ENCODE measurements around a stretch of chr11.

- PRO-cap, result no peak
Observed at GRCh38 chr11:125951641-125952454, 6.0 kb downstream of the VSIG10L2 start.

GRCh38 chr11:125958007-125958856, 12.4 kb downstream of the VSIG10L2 start:
- PRO-cap, result no peak

- PRO-cap, result no peak
Observed at GRCh38 chr11:126060616-126061464, 1.8 kb downstream of the CDON start.

- PRO-cap, result no peak
Observed at GRCh38 chr11:126061661-126061953, 1.1 kb downstream of the CDON start.

DNA sequence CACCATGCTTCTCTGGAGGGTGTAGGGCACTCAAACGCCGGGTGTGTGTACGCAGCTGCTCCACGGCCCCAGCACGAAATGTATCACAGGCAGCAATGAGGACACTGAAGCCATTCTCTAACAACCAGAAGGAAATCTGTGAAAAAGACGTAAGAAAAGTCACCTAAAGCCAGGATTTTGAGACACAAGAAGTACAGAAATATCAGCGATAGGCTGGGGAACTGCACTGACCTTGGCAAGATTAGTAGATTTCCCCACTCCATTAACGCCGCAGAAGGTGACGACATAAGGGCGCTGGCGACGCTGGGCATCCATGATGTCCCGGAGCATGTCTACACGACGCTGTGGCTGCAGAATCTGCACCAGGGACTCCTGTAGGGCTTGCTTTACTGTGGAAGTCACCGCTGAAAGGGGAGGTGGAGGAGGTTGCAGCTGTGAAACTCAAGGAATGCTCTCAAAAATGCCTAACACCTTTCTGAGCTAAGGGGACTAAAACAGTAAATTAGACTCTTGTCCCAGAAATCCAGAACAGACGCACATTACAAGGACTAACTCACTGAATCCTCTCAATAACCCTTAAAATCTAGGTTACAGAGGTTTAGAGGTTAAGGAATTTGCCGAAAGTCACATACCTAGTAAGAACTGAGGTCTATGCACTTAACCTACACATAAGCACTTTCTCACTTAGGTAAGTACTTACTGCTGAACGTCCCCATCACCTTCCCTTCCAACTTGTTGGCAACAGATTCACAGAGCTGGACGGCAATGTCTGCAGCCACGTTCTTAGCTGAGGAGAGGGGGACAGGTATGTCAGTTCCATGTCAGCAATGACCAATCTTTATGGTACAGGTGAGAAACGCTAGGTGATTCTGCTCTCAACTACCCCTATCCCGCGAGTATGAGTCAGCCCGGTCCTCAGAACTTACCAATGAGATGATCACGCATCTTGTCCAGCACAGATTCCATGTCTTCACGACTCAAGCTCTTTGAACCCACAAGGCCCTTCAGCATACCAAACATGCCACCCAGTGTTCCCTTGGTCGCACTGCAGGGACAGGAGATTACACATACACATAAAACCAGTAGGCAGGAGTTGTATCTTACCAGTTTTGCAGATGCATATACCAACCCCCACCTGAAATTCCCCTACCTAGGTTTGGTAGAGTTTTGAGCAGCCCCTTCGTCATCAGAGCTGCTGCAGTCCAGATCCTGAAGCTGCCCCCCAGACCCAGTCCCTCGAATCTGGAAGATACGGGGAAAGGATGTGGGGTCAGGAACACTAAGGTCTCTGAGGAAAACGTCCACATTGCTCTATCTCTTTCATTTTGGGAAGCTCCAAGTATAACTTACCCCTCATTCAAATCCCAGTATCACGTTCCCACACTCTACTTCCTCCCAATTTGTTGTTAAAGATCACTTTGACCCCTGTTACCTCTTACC, 3.1 kb downstream of the SRPRA start:
- PRO-cap, result no peak

DNA sequence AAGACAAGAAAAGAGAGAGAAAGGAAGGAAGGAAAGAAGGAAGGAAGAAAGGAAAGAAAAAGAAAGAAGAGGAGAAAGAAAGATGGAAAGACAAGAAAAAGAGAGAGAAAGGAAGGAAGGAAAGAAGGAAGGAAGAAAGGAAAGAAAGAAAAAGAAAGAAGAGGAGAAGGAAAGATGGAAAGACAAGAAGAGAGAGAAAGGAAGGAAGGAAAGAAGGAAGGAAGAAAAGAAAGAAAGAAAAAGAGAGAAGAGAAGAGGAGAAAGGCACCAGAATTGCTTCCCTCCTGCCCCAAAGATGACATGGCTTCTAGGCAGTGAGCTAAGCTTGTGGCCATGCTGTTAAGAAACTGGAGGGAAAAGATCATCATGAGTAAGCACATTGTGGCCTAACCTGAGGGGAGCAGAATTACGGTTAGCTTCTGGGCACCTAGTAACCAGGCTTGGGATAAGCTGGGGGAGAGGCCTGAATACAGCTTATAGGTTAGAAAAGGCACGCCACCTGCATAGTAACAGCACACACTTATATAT, 2.3 kb upstream of the ST3GAL4 start:
- PRO-cap, result no peak

DNA sequence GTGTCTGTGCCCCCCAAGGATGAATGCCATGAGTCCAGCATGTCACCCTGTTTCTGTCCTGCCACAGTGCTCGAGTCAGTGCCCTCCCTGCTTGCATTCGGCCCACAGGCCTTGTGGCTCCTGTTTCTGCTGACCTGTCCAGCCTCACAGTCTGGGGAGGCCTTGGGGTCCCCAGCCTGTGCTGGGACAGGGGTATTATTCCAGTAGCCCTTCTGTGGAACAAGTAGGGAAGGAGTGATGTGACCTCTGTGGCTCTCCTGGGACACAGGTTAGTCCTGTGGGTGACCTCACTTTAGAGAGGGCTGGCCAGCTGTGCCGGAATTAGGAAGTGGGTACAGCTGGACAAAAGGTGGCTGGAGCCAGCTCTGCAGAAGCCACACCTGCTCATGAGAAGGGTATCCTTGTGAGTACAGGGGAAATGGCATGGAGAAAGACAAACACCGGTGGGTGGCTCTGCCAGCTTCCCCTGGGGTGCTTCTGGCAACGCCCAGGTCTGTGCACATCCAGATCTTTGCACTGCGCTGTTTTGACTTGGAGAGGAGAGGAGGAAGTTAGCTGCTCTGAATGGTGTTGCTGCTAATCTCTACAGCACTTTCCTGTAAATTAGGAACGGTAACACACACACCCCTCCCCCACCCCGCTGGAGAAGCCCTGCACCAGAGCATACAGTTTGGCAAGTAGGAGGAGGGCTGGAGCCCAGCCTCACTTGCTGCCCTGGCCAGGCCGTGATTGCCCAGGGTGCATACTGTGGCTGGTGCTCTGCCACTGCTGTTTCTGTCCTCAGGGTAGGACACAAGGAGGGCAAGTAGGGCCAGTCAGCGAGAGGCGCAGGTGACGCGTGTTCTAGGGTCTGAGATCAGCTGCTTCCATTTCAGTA, 31.0 kb downstream of the ST3GAL4 start:
- PRO-cap, result no peak

GRCh38 chr11:126423548-126424284, 68.2 kb downstream of the ST3GAL4 start:
- PRO-cap, result no peak

GRCh38 chr11:126628623-126629052, 273.2 kb downstream of the ST3GAL4 start:
- PRO-cap, result no peak

GRCh38 chr11:127941675-127942084, 645.7 kb downstream of the ETS1 start:
- PRO-cap, result no peak

DNA sequence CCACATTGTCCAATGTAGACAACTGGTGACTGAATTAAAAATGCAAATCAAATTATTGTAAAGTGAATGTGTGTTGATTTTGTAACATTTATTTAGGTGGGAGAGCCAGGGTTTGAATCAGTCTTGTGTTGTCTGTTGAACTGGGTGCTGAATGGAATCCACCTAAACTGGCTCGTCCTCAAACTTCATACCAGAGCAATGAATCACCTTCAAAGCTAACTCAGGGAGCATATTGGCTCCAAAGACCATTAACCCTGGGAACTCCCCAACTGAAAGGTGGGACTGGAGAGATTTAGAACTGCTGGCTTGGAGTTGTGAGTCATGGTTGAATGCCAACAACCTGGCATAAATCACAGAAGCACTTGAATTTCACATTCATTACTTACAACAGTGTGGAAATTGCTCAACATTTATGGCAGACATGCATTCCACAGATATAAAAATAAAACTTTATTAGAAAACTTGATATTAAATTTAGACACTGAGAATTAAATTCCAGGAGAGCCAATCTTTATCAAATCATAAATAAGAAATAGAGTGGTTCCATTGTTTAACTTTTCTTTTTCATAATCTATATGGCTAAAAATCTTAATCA, 376.8 kb downstream of the ETS1 start:
- PRO-cap, result no peak

- PRO-cap, result no peak
Observed at GRCh38 chr11:128342413-128343540, 244.6 kb downstream of the ETS1 start.

- PRO-cap, result no peak
Observed at GRCh38 chr11:128464748-128465622, 122.4 kb downstream of the ETS1 start.

GRCh38 chr11:128499524-128500177, 87.7 kb downstream of the ETS1 start:
- PRO-cap, result no peak

DNA sequence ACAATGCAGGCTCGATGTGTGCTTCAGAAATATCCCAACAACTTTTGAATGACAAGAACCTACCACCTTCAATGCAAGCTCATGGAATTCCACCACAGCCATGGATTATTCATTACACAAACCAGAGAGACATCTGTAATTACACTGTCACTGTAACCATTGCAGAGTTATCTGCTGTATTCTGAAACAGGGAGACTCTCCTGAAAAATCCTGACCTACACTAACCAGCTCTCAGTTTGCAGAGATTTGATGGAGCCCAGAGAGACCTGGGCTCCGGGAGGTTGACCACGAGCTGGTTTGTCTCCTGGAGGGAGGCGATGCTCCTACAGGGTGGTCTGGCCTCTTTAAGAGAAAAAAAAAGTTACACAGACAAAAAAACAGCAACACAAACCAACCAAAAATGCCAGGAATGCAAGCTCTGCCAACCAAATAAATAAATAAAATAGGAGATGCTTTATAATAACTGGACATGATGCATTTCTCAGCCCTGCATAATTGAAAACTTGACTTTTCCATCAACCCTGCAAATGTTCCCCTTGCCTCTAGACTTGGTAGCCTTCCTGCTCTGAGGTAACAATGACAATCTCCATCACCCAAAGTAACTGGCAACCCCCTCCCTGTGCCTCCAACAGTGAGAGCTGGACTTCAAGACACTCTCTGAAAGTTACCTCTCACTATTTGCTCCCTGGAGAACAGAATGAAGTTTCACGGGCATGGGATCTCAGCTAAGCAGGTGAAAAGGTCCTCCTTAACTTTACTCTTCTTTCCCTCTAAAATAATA, 69.7 kb downstream of the ETS1 start:
- PRO-cap, result no peak

DNA sequence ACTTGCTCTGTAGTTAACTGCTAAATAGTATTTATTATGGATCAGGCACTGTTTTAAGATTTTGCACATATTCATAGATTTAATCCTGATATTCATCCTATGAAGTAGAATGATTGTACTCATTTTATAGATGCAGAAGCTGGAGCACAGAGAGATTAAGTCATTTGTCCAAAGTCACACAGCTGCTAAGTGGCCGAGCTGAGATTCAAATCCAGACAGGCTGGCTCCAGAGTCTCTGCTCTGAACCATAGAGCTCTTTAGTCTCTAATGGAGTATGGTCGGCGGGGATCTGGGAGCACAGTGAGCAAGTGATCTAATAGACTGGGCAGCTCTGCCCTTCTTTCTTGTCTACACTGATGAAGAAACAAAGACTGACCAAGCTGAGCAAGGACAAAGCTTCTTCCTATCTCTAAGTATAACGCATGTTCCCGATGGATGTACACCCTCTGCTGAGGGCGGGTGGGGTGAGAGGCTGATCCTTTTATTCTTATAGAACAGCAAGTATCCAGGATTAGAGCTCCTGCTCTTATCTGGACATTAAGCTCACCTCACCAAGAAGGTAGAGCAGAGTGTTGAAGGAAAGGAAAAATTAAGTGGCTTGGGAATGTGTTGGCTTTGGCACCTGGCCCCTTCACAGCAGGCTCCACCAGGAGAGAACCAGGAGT, 68.8 kb downstream of the ETS1 start:
- PRO-cap, result no peak

DNA sequence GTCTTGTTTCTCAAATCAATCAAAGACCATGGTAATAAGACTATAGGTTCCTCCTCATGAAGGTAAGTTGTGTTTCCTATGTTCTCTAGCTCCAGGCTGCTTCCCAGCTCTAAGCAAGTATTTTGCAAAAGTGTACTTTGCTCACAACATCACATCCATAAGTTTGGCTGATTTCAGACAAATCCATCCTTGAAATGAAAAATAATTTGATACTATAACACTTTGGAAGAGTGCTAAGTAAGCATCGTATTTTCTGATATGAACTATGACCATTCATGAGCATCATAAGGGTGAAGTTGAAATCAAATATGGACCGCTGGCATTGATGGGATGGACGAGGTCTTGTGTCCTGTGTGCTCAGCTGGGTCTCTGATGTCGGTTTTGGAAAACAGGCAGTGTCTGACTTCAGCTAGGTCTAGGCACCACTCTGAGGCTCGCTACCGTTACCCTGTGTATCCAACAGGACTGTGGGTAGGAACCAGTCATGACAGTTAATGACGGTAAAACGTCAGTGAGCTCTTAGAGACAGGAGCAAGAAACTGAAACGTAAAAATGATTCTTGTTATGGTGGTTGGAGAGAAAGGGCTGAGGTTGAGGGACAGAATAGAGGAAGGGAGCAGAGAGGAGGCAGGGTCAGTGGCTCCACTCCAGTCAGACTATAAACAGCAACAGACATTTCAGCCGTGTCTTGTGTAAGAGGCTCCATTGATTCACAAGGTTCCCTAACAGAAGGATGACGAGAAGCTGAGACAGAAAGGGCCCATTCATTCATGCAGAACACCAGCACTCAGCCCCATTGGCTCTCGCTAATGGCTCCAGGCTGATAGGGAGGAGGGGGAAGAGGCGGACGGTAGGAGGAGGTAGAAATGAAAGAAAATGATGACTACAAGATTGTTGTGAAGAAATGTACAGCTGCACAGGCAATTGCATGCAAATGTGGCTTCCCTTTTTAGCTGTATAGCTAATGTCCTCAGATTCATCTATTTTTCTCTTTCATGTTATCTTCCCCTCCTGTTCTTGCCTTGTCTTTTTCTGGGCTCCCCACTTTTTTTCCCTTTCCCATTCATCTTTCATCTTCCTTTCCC, 34.6 kb downstream of the ETS1 start:
- PRO-cap, result no peak

GRCh38 chr11:128628063-128629220, 41.1 kb upstream of the ETS1 start:
- PRO-cap, result no peak

GRCh38 chr11:128721301-128721865, 27.5 kb downstream of the FLI1 start:
- PRO-cap, result no peak

- PRO-cap, result no peak
Observed at GRCh38 chr11:128893411-128894215, 2.5 kb downstream of the KCNJ5 start.

All from A673 (cell line).